HGPS cell (cell line): ENCODE measurements around the genes KCTD1 and DSG2.

- RRBS, result no CpG with 5 or more reads among the region's 1 CpG
Observed at GRCh38 chr18:24421879-24422250, 4.6 kb upstream of the IMPACT start.

DNA sequence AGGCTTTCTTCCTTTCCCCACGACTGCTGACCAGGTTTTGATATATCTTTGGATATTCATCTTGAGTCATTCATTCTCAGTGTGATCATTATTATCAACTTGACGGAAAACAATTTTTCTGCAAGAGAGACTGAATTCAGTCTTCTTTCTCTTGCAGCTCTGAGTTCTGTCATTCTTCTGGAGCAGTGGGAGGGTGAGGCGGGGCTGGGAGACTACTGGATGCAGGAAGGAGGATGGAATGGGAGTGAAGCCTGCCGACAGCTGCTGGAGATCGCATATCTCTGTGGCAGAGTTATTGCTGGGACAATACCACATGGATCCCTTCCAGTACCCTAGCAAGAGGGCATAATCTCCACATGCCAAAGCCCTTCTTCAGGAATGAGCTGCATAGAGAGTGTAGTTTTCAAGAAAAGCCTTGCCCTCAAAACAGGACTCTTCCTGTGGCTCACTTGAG lies 364.4 kb downstream of the ZNF521 start:
- RRBS, result no CpG with 5 or more reads among the region's 5 CpGs

DNA sequence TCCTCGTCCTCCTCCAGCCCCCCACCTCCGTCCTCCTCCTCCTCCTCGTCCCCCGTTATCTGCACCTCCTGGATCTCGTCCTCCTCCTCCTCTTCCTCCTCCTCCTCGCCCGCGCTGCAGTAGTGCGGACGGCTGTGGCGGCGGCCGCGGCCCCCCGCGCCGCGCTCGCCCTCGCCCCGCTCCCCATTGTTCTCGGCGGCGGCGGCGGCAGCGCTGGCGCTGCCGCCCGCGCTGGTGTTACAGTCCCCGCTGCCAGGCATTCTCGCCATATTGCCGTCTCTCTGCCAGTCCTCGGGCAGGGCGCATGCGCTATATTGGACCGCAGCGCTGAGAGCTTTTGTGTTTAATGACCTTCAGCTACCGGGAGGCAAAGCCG lies at the start of gene KCTD1:
Gene KCTD1 (minus strand): TSS at position 286 of the 376 bp plus-strand sequence.
- RRBS, result 0% methylated on average over 1 of the region's 41 CpGs

DNA sequence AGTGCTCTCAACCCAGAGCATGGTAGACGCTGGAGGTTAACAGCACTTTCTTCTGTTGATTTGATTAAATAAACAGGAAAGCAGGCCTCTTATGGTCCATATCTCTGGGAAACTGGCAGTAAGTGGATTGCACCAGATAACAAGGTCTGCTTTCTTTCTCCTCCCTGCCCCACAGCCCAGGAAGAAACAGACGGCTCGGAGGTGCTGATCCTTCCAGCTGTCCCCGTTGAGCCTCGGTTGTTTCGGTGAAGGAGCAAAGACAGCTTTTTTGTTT lies 100.8 kb upstream of the KCTD1 start:
- RRBS, result no CpG with 5 or more reads among the region's 6 CpGs

- RRBS, result no CpG with 5 or more reads among the region's 14 CpGs
Observed at GRCh38 chr18:27992412-27993079, 184.4 kb downstream of the CDH2 start.

DNA sequence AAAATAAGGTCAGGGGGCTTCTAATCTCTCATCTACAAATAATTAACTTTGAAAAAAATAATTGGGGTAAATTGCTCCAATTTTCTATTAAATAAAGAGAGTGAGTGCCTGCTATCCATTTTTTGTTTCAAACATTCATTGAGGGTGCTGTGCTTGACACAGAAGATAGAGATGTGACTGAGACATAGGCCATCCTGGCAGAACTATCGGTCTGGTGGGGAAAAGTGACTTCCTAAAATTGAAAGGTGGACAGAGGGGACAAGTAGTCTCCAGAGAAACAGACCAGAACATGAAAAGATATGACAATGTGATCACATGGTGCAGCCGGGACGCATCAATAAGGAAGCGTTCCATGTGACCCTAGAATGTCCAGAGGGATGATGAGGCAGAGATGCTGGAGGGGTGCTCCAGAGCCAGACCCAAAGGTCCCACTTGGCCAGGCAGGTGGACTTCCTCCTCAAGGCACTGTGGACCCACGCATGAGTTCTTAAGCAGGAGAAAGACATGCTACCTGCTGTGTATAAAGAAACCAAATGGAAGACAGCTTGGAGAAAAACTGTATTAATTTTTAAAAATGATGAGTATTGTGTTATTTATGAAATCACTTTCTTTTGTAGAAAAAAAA lies 50.2 kb downstream of the CDH2 start:
- RRBS, result no CpG with 5 or more reads among the region's 5 CpGs

DNA sequence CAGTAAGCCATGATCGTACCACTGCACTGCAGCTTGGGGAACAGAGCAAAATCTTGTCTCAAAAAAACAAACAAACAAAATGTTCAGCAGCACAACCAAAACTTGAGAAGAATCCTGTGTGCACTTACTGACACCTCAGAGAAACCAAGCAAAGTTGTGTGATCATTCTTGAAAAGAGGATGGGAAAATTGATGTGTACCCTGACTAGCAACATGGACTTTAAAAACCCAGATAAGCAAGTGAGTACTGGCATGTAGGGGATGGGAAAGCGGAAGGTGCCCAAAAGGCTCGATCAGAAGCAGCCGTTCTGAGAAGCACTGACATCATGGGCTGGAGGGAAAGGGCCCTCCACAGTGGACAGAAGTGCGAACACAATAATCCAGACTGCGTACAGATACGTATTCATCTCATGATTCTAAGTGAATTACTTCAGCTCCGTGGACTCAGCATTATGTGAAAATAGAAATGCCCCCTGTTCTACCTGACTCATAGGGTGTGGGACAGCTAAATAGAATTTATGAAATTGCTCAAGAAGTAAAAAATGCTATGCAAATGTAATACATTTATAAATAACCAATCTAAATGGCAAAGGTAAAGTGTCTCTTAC lies 42.2 kb downstream of the CDH2 start:
- RRBS, result no CpG with 5 or more reads among the region's 8 CpGs

DNA sequence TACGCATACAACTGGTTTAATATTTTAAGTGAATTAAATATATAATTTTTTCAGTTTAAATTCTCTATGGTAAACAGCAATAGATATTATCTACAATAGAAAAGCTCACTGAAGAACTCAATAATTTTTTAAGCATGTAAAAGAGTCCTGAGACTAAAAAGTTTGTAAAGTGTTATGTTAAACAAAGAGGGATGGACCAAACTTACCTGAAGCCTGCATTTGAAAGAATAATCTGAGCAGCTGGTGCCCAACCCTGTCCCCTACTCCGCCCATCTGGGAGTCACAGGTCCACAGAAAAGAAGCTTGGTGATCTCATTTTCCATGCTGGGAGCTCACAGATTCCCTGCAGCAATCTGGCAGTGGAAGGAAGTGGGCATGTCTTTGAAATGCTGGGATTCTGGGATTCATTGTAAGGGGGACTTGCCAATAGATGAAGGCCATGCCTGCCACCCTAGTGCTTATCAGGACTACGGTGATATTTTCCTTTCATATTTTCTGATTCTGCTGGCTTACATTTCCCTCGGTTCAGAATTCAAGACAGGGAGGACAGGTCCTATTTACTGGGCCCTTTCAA lies 17.9 kb downstream of the CDH2 start:
- RRBS, result no CpG with 5 or more reads among the region's 4 CpGs

GRCh38 chr18:28168730-28168929 lies 8.3 kb downstream of the CDH2 start:
- RRBS, result no CpG with 5 or more reads among the region's 1 CpG

DNA sequence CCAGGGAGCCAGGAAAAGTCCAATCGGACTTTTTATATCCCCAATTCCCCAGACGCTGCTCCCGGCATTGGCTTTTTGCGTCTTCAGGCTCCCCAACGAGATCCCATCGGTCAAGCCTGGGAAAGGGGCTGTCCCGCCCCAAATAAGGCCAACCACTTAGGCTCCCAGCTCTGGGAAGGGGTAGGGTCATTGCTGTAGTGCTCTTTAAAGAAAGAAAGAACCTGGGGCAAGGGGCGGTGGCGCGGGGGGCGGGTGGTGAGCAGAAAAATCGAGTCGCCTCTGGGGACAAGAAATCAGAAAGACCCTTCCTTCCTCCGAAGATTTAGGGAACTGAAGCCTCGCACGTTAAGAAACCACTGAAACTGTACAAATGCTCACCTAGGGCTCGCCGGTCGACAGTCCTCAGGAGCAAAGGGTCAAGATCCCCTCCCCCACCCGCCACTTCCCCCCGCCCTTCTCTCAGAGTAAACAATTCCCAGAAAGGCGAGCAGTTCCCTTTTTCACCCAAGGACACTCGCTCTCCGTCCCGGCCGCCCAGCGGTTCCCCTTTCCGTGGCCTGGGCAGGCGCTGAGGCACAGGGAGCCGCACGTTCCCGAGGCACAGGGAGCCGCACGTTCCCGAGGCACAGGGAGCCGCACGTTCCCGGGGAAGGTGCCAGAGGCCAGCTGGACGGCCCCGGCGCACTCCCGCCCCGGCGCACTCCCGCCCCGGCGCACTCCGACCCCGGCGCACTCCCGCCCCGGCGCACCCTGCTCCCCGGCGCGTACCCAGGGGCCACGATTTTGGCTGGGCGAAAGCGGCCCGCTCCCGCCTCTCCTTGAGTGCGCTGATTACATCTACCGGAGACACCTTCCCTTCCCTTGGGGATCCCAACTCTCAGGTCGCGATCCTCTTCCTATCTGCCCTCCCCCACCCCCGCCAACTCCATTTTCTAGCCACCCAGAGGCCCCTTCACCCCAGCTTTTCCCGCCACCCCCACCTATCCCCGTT lies 1.1 kb downstream of the DSC2 start:
- RRBS, result 5% methylated on average over 13 of the region's 68 CpGs

- RRBS, result no CpG with 5 or more reads among the region's 19 CpGs
Observed at GRCh38 chr18:31354655-31355360, 21.8 kb upstream of the DSG4 start.

DNA sequence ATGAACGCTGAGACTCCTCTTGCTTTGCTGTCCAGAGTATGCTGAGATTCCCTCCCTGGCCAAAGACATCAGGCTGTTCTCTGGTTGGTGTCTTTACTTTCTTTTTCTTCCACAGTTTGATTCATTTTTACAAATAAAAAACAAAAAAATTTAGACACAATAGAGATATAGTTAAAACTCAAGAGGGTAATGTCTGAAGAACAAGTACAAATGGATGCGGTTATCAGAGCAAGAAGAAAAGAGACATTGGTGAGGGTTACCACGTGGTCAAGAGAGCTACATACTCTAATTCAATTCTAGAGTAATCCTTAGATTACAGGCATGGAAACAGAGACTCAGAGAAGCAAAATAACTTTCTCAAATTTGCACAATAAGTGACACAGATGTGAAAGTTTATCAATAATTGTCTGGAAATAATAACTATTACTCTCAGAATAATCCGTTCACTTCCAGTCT lies 17.9 kb upstream of the DSG2 start:
- RRBS, result no CpG with 5 or more reads among the region's 4 CpGs

DNA sequence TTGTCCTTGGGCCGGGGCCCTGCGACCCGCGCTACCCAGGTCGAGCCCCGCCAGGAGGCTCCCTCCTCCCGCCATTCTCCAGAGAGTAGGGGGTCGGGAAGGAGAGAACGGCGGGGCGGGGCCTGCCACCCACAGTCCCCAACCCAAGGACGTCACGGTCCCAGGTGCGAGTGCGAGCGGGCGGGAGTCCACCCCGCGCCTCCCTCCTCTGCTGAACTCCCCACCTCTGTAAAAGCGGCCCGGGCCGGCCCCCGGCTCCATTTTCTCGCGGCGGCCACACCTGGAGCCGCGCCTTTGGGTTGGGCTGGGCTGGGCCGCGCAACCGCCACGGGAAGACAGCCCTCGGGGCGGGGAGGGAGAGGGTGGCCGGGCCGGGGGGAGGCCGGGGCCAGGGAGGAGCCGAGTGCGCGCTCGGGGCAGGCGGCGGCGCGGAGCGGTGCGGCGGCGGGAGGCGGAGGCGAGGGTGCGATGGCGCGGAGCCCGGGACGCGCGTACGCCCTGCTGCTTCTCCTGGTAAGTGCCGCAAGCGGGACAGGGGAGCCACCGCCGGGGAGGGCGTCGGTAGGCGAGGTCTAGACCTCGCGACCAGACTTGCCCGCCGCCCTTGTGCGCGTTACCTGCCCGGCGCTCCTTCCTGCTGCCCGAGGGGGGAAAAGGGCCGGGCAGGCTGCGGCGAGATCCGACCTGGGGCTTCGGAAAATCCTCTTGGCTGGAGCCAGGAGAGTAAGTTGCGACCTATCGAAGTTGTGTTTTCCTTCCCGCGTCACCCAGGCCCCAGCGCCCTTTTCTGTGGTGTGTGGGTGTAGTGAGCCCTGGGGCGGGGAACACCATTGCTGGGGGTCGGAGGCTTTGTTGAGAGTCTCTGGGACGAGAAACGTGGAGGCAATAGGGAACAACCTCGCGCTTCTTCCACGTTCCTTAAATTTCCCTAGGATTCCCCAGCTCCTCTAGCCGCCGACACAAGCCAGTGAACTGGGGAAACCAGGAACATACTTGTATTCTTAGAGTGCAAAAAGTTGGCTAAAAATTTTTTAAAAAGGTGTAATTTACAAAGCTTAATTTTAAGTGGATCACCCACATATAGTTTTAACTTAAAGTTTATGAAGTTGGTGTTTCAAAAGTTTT lies at the start of gene DSG2:
Gene DSG2 (plus strand): TSS at position 394 of the 1,125 bp plus-strand sequence.
- RRBS, result 8% methylated on average over 30 of the region's 94 CpGs

DNA sequence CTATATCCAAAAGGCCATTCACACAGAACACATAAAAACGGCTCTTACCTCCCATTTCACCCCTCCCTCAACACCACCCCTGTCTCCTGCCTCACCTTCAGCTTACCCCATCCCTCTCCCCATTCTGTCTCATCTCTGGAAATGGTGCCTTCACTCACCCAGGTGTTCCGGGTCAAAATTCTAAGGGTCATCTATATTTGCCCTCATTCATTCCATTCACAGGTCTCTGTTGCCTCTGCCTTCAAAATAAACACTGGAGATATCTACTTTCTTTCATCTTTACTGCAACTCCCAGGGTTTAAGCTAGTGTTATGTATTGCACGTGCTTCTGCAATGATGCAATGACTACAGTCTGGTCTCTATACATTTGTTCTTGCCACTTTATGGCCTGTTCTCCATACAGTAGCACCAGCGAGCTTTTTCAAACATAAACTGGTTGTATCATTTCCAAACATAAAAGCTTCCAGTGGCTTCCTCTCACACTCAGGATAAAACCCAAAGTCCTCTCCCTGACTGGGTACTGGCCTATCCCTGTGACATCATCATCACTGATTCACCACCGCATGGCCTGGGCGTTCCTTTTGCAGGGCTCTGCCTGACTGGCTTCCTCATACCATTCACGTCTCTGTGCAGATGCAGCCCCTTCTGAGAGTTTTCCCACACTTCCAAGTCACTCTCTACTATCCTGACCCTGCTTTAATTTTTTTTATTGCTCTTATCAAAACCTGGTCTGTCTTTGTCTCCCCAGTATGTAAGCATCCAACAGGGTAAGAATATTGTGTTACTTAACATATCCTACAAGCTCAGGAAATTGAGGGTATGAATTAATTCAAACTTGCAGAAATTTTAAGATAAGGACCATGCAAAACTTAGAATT lies 14.4 kb downstream of the DSG2 start:
- RRBS, result no CpG with 5 or more reads among the region's 7 CpGs

DNA sequence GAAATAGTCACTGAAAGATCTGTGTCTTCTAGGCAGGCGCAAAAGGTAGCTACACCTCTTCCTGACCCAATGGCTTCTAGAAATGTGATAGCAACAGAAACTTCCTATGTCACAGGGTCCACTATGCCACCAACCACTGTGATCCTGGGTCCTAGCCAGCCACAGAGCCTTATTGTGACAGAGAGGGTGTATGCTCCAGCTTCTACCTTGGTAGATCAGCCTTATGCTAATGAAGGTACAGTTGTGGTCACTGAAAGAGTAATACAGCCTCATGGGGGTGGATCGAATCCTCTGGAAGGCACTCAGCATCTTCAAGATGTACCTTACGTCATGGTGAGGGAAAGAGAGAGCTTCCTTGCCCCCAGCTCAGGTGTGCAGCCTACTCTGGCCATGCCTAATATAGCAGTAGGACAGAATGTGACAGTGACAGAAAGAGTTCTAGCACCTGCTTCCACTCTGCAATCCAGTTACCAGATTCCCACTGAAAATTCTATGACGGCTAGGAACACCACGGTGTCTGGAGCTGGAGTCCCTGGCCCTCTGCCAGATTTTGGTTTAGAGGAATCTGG lies 45.5 kb upstream of the TTR start:
- RRBS, result no CpG with 5 or more reads among the region's 5 CpGs

- RRBS, result no CpG with 5 or more reads among the region's 4 CpGs
Observed at GRCh38 chr18:31562865-31563162, 28.9 kb upstream of the TTR start.

GRCh38 chr18:31739710-31740104 lies 21.0 kb downstream of the SLC25A52 start:
- RRBS, result no CpG with 5 or more reads among the region's 5 CpGs

GRCh38 chr18:31810563-31811077 lies 49.9 kb upstream of the SLC25A52 start:
- RRBS, result no CpG with 5 or more reads among the region's 6 CpGs

DNA sequence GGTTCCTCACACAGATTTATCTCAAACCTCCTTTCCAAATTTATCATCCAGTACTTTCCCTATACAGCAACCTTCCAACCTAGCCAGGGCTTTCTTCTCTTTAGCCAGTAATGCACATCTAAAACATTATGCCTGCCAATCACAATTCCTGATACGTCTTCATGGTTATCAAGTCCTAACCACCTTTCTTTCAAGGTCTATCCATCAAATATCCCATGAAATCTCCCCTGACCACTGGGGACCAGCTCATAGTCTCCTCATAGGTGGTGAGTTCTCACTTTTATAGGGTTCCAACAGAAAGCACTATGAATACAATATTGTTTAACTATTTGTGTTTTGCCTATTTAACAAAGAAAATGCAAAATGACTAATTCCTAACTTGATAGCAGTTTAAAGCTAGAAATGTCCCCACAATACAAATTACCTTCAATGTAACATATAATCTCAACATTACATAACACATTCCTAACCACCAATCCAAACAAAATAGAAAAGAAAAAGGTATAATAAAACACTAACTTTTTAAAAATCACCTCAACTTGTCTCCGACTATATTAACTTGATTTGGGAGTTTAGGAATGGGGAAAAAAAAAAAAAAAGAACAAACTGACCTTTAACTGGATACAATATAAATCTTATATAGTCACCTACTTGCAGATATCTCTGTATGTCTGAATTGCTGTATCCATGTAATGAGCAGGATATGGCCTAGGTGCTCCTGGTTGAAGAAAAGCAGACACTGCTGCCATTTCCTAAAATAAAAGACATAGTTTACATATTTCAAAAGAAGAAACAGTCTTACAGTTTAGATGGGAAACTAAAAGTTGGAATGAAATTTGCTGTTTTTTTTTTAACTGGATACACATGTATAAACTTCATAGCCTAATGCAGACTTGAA lies 42.4 kb downstream of the TRAPPC8 start:
- RRBS, result no CpG with 5 or more reads among the region's 2 CpGs

DNA sequence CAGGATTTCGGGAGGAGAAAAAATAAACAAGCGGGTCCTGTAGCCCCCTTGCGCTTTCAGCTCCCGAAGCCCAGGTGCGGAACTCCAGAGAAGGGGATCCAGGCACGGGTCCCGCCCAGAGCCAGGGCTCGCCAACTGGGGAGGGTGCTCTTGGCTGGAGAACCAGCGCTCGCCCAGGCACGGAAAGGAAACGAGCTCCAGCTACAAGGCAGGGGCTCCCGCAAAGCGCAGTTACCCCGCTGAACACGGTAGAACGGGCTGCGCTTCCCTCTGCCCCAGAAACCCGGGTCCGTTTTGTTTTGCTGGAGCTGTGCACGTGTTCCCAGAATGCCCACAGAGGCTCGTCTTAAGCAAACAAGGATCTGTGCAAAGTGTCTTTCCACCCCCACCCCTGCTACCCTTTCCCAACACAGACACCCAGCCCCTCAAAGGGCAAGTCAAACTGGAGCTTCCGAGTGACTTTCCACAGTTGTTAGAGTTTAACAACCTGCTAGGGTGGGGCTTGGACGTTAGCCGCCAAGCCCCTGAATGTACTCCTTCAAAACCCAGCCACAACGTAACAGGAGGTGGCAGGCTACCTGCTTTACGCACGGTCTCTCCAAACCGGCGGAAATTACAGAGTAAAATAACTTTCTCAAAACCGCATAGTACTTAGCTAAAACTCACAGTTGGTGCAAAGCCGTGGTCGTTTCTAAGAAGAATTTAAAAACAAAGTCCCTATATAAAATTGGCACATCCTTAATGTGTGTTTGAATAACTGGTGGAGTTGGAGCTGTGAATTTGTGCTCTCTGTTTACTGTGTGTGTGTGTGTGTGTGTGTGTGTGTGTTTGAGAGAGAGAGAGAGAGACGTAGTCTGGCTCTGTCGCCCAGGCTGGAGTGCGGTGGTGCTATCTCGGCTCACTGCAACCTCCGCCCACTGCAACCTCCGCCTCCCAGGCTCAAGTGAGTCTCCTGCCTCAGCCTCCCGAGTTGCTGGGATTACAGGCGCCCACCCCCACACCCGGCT lies 884 bp downstream of the RNF125 start:
- RRBS, result no CpG with 5 or more reads among the region's 42 CpGs